Tibial nerve (tissue), 3 donors: ENCODE data around the genes FCN2 and MRPS2.

DNA sequence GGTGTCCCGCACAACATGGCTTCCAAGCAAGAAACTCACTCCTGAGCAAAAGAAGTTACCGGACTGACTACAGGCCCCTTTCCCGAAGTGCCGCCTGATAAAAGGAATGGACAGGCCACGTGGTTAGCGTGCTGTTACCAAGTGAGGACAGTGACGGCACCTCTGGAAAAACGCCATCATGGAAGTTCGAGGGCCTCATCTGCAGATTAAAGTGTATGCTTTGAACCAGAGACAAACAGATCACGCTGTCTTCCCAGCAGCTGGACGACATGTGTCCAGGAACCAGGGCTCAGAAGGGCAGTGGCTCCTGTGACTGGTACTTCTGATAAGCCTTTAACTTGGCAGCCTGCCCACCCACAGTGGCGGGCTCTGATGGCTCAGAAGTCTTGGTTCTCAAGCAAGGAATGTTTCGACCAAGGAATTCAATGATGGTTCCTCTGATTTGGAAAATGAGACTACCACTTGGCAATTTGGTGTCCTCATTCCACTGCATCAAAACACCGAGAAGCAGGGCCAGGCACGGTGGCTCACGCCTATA is 14.5 kb upstream of the BRD3OS start:
- PRO-cap: no peak
- RAMPAGE, long total RNA, 3 experiments: no peak in any of the 3 experiments

DNA sequence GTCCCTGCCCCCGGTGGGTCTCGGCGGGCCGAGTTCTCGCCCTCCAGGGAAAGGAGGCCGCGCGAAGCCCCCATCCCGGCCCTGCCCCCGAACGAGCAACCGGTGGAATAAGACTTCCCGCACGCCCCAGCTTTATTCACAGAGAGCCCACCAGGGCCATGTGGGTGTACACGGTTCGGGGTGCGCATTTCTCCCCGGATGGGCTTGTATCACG is 1.0 kb downstream of the BRD3 start:
- PRO-cap: no peak
- RAMPAGE, long total RNA, 3 experiments: no peak in any of the 3 experiments

DNA sequence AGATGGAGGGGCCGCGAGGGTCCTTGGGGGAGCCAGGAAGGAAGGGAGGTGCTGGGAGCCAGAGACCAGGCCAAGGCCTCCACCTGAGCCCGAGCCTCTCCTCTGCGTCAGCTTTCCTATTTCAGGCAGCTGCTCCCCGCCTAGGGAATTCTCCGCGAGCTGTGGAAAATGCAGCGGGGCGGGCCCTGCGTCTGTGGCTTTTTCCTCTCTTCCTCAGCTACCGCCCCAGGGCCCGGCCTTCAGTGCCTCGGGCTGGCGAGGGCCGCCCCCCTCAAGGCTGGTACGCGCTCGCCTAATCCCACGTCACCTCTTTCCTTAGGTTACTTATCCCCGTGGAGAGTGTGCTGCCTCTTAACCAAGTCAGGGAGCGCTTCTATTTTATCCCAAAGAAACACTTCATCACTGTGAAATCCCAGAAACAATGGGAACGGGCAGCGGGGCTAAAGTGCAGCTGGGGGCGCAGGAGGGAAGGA is 6.5 kb upstream of the WDR5 start:
- PRO-cap: unidirectional peak, minus-strand start at position 104 of the sequence
- RAMPAGE, long total RNA, 3 experiments: no peak in any of the 3 experiments

DNA sequence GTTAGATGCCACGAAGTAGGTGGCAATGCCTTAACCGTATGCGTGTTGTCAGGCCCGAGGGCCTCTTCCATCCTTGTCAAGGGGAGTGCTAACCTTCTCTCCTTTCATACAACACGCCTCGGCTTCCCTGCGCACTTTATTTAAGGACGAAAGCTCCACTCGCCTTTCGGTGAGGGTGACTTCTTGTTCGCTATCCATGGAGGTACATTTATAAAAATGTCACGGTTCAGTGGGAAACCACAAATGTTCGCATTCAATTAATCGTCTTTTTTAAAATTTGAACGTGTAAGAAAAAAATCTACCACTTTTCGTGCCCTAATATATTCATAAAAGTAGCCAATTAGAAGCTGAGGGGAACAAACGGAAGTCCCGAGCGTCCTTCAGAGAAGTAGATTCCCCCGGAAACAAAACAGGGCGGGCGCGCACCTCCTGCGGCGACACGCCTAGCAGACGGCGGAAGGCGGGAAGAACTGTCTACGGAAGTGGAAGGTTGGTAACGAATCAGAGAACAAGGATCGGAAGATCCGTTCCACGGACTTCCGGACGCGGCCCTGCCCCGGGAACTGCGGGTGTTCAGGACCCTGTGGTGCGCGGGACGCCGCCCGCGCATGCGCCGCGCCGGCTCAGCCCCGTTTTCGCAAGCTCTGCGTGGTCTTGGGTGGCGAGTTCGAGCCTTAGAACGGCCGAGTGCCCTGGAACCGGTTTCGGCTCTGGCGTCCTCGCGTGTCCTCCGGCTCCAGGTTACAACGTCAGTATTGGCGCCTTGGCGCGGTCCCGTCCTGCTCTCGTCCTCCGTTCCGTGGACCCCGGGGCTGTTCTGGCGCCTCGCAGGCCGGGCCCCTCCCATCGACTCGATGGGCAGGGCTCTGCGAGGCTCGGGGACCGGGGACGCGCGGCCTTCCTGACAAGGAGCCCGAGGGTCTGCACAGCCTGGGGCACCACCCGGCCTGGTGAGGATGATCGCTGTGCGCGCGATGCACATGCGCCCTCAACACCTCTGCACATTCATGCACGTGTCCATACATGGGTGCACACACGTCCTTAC is 28.9 kb downstream of the WDR5 start:
- PRO-cap: unidirectional peak, plus-strand start at position 542 of the sequence; unidirectional peak, plus-strand start at position 638 of the sequence
- RAMPAGE, long total RNA, 3 experiments: start-site peak on the minus strand in 1 of 3 experiments, centred at position 113 of the sequence, 6 reads per replicate

DNA sequence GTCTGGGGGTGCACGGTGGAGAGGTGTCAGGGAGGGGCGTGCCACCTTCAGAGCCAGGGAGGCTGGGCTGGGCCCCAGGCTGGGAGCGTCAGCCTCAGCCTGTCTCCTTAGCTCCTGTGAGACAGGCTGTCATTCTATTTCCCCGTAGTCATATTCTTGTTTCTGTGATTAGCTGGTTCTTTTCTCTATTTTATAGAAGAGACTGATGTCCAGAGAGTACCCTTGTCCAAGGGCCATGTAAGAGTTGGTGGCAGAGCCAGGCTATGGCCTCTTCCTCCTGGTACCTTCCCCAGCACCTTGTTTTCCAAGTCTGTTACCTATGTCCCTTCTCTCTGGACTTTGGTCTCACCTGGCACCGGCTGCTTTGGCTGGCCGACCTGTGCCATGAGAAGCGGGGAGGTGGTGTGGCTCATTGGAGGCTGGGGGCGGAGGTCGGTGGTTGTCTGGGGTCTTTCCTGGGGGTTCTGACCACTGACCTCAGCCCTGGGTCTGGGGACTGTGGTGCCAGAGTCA is 4.5 kb upstream of the RXRA start:
- PRO-cap: no peak
- RAMPAGE, long total RNA, 3 experiments: no peak in any of the 3 experiments

DNA sequence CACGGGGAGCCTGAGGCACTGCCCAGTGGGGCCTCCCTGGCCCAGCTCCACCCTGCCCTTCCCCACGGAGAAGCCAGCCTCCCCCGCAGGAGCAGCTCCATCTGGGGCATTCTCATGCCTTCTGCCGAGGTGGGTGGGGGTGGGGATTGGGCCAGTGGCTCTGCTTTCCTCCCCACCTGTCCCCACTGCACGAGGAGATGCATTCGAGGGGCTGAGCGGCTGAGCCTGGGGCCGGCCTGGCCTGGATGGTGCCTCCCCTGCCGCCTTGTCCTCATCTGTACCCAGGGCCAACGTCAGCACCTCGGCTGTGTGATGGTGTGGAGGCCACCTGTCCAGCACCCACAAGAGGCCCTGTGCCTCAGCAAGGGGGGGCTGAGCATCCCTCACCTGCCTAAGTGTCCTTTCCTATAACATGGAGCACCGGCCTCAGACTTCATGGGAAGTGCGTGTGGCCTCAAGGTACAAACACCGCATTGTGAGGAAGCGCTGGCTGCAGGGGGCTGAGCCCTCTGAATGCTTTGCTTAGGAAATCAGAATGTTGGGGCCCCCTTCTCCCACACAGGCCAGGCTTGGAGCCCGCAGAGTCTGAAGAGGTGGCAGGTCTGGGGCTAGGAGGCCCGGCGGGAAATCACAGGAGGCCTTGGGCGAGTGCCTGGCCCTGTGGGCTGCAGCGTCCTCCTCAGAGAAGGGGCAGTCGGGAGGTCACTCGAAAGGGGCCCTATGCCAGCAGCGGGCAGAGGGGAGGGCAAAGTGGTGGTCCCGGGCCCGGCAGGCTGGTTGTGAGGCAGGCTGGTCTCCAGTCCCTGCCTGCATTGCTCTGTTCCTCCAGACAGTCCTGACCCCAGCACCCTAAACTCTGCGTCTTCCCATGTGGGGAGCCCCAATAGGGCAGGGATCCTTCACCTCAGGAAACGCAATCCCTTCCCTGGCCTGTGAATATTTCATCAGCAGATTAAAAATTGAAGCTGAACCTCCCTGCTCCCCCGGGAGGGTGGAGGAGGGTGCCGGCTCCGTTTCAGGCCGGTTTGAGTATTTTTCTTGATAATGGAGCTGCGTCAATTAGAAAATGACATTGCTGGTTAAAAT is 24.7 kb downstream of the RXRA start:
- PRO-cap: no peak
- RAMPAGE, long total RNA, 3 experiments: no peak in any of the 3 experiments

DNA sequence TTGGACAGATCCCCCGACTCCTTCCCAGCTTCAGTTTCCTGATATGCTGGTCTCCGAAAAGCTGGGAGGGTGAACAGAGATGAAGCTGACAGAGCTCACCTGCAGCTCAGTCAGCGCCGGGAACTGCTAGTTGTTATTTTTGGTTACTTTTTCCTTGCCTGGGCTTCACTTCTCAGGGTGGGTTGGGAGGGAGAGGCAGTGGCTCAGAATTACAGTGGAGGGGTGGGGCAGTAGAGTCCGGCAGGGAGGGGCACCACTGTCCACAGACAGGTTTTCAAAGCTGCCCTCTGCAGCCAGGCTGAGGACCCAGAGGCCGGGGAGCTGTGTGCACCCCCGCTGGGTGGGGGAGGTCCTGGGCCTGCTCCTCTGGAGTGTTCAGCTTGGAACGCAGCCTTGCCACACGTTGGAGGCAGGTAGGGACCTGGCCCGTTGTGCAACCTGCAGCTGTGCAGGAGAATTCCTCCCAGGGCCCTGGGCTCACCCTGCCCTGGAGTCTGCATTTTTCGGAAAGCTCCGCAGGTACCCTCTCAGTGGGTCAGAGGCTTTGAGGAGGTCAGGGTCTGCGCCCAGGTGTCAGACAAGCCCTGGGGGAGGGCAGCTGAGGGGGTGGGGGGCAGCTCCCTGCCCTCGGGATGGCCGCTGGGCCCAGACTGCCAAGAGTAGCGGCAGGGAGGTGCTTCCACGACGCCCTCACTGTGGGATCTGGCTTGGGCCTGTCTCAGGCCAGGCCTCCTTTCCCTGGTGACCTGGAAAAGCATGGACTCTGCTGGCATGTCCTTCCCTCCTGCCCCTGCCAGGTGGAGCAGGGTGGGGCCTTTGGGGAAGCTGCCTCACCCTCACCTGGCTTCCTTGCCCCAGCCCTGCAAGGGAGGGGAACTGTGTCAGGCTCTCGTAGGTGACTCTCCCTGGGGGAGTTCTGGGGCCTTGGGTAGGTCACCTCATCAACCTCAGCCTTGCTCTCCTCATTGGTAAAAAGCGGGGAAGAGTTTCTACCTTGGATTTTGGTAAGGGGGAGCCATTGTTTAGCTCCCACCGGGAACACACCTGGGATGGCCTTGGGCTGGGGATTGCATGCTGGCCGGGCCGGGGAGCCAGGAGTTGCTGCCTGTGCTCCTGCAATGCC is 29.5 kb downstream of the RXRA start:
- PRO-cap: no peak
- RAMPAGE, long total RNA, 3 experiments: no peak in any of the 3 experiments

DNA sequence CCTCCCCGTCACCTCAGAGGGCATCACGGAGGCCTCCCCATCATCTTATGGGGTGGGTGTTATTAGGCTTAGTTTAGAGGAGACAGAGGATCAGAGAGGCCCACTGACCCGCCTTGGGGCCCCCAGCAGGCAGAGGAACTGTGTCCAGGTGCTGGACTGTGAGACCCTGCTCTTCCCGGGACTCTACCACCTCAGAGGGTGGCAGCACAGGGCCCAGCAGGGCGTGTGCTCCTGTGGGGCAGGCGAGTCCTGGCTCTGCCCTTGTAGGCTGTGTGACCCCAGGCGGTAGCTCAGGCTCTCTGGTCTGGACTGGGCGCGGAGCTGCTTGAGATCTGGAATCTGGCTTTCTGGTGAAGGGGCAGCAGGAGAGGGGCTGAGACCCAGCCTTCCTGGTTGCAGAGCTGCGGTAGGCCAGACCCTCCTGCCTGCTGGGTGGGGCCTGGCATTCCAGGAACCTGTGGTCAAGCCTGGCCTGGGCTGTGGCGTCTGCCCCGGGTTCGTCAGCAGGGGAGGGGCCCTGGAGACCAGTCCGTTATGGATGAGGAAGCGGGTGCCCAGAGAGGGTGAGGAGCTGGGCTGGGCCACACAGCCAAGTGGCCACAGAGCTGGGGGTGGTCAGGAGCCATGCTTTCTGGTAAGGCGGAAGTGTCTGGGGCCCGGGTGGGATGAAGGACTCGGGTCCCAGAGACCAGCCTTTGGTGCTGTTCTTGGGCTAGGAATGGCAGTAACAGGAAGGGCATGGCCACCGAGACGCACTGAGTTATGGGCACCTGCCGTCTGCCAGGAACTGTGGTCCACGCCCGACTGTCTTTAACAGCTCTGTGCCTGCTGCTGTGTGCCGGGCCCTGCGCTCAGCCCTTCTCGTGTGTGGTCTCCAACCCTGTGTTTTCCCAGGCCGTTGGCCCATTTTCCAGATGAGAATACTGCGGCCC is 46.6 kb downstream of the RXRA start:
- PRO-cap: bidirectional peak, plus-strand start at position 557 of the sequence, minus-strand start at position 415 of the sequence
- RAMPAGE, long total RNA, 3 experiments: no peak in any of the 3 experiments

- PRO-cap: no peak
- RAMPAGE, long total RNA, 3 experiments: no peak in any of the 3 experiments
These were observed 99.0 kb downstream of the RXRA start for GRCh38 chr9:134425321-134425630.

- PRO-cap: no peak
- RAMPAGE, long total RNA, 3 experiments: no peak in any of the 3 experiments
These were observed 111.5 kb downstream of the RXRA start for GRCh38 chr9:134437606-134438251.

DNA sequence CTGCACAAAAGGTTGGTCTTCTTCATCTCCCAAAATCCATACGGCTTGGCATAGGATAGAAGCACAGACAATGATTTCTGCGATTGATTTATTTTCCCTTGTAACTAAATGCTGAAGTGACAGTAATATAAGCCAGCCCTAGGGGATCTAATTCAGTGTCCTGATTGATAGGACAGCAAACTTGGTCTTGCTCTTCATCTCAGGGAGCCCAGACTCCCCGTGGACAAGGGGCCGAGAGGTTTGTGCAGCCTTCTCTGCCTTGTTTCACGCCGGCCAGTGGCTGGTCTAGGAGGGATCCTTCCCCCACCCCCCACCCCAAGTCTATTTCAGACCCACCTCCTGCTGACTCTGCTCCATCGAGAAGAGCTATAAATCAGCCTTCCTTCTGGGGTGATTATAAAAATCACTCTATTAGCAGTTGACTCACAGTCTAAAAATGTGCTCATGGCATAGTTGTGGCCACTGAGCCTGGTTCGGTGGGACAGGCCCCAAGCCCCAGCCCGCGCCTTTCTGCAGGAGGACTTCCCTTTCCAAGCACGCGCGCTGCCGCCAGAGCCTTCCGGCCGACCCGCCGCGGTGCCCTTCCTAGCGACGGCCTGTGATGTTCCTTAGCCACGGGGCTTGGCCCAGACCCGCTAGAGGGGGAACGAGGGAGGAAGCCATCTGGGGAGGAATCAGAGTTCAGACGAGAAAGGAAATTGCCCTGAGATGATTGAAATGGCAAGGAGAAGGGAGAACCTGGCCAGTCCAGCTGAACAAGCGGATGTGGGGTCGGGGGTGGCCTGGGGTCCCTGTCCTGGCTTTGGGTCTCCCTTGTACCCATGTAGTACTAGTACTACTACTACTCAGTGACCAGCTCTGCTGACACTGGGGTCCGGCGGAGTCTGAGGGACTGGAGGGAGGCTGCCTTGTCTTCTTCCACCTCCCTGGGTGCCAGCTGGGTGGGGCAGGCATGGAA is 89.6 kb upstream of the COL5A1 start:
- PRO-cap: no peak
- RAMPAGE, long total RNA, 3 experiments: no peak in any of the 3 experiments

DNA sequence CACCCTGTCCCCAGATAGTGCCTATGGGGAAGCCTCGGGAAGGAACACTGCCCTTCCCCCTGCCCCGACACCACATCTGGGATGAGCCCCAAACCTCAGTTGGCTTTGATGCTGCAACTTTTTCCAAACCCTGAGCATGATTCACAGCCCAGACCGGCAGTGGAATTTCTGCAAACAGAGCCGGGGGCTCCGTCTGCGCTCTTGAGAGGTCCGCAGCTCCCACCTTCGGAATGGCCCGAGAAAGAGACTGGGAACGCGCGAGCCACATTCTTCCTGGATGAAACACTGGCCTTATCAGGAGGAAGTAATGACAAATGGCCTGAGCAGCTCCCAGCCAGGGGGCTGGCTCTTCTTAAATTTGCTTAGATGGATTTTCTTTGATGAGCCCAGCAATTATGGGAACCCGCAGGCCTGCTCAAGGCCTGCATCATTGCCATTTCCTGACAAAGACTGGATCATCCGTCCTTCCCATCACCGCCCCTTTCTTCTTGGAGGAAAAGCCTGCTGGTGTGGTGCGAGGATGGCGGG is 39.0 kb upstream of the COL5A1 start:
- PRO-cap: no peak
- RAMPAGE, long total RNA, 3 experiments: no peak in any of the 3 experiments

- PRO-cap: no peak
- RAMPAGE, long total RNA, 3 experiments: start-site peak on the plus strand in 2 of 3 experiments, at chr9:134744445-134744677 at its widest, 5 to 42 reads per replicate
These were observed 102.8 kb downstream of the COL5A1 start for GRCh38 chr9:134744252-134744882.

DNA sequence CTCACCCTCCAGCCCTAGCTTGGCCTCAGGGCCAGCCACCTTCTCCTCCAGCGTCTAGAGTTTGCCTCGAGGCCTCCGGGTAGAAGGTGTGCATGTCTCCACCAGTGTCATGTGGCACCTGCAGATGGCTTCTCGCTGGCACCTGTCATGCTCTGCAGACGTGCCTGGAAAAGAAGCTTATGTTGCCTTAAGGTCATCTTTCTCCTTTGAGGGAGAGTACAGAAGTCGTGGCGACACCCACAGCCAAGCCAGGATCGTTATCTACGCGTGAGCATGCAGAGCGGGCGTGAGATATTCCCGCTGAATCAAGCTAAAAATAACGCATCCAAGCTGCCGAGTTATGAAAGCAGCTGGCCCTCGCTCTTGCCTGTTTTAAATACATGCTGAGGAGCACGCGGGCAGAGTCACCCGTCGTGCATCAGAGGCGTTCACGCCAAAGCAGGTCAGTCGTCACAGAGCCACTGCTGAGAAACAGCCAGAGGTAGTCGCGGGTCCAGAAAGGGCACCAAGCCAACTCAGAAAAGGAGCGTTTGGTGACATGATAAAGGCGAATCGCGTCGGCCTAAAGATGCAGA is 79.7 kb upstream of the FCN2 start:
- PRO-cap: no peak
- RAMPAGE, long total RNA, 3 experiments: no peak in any of the 3 experiments

GRCh38 chr9:134804826-134805460 is 75.7 kb upstream of the FCN2 start:
- PRO-cap: no peak
- RAMPAGE, long total RNA, 3 experiments: start-site peak on the plus strand in 1 of 3 experiments, at chr9:134805027-134805185 at its widest, 38 to 76 reads per replicate

GRCh38 chr9:134842167-134842540 is 38.5 kb upstream of the FCN2 start:
- PRO-cap: no peak
- RAMPAGE, long total RNA, 3 experiments: start-site peak on the plus strand in 1 of 3 experiments, at chr9:134842192-134842279 at its widest, 24 reads per replicate

GRCh38 chr9:134880415-134881010 is at the start of gene FCN2:
Gene FCN2 (plus strand): TSS chr9:134880810.
- PRO-cap: no peak
- RAMPAGE, long total RNA, 3 experiments: no peak in any of the 3 experiments

GRCh38 chr9:135075090-135075937 is 12.2 kb upstream of the OLFM1 start:
- PRO-cap: unidirectional peak, plus-strand start at chr9:135075438; unidirectional peak, plus-strand start at chr9:135075559
- RAMPAGE, long total RNA, 3 experiments: start-site peak on the plus strand in 1 of 3 experiments, at chr9:135075266-135075365 at its widest, 11 reads per replicate

GRCh38 chr9:135130167-135131102 is 43.0 kb downstream of the OLFM1 start:
- PRO-cap: no peak
- RAMPAGE, long total RNA, 3 experiments: no peak in any of the 3 experiments

- PRO-cap: unidirectional peak, plus-strand start at chr9:135500644
- RAMPAGE, long total RNA, 3 experiments: start-site peak on the plus strand in 3 of 3 experiments, at chr9:135500680-135500707 at its widest, 30 to 122 reads per replicate
These were observed at the start of gene MRPS2 for GRCh38 chr9:135500427-135501054. Gene MRPS2 (plus strand): TSS chr9:135500682.